Epithelial cell of esophagus (primary cell): ENCODE measurements around a stretch of chr21.

GRCh38 chr21:34333356-34333742 is 30.5 kb upstream of the KCNE2 start:
- RRBS: no CpG with 5 or more reads among the region's 6 CpGs

DNA sequence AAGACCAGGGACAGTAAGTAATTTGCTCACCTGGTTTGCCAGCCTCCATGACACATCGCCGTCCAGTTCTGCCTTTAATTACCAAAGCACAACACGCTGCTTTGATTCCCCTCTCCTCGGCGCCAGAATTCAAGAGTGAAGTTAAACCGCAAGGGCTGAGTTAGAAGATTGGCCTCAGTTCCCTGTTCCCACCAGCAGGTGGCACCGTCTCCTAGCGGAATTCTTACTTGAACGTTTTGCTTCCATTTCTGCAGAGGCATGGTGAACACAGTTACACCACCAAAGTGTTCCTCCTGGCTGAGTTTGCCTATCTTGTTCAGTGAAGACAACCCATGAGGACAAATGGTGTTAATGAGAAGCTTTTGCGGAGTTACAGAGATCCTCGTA is 2.0 kb upstream of the KCNE2 start:
- RRBS: no CpG with 5 or more reads among the region's 11 CpGs

DNA sequence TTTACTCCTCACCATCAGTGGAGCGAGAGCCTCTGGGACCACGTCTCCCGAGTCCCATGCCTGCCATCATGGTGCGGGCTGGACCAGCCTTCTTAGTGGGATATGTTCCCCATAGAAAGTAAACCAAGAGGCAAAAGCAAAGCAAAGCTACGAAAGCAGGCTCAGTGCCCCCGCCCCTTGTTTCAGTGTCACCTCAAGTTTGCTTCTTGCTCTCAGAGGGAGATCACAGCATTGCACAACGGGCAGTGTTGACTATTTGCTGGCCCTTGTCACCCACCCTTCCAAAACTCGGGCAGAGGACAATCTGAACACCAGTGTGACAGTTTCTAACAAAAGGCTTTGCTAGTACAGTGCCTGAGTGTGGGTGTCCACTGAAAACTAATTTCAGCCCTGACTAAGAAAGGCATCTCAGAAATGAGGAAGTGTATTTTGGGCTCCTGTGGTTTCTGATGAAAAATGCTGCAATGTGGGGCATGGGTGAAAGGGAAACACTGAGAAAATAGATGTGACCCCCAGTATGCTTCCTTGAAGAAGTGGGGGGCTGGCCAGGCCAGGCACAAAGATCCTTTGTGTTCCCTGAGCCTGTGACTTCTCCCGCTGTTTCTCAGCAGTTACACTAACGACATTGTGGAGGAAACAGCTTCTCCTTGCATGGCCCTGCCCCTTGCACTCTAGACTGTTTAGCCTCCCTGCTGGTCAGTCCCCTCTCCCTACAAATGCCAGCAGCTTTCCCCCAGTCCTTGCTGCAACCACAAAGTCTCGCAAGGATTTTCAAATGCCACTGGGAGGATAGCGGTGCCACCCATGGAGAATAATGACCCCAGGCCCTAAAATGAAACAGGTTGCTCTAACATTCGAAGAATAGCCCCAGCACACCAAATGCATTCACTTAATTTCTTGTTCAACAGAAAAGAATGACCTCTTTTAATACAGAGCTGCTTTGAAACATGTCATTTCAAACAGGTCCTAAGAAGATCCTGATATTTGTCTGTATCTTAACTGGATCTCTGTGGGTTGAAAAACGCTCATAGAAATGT is 33.3 kb upstream of the KCNE1 start:
- RRBS: no CpG with 5 or more reads among the region's 14 CpGs

GRCh38 chr21:34572148-34572481 is 42.8 kb downstream of the RCAN1 start:
- RRBS: no CpG with 5 or more reads among the region's 6 CpGs

DNA sequence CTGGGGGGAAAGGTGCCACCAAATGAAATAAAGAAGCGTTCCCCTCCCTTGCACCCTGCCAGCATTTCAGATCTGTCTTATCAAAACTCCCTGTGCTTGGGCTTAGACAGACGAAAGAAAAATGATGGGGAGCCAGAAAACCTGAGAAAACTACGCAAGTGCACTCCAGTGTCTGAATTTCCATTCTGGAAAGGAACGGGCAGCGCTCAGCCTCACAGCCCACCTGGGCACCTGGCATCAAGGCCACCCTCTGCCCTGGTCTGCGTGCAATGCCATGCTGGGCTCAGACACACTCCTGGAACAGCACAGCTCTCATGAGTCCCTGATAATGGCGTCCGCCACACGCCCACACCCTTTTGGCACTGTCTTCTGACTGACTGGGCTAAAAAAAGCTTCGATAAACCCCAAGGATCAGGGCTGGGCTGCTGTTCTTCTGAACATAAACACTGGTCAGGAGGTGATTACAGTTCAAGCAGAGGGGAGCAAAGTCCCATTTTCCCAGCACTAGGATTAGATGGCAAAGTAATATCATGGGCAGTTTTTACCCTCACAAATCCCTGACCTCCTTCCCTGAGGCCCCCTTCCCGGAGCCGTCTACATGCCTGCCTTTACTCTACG is 22.8 kb downstream of the RCAN1 start:
- RRBS: no CpG with 5 or more reads among the region's 13 CpGs

GRCh38 chr21:34790101-34790892 is 121.5 kb downstream of the CLIC6 start:
- RRBS: no CpG with 5 or more reads among the region's 10 CpGs

GRCh38 chr21:34790893-34791728 is 122.3 kb downstream of the CLIC6 start:
- RRBS: no CpG with 5 or more reads among the region's 7 CpGs

DNA sequence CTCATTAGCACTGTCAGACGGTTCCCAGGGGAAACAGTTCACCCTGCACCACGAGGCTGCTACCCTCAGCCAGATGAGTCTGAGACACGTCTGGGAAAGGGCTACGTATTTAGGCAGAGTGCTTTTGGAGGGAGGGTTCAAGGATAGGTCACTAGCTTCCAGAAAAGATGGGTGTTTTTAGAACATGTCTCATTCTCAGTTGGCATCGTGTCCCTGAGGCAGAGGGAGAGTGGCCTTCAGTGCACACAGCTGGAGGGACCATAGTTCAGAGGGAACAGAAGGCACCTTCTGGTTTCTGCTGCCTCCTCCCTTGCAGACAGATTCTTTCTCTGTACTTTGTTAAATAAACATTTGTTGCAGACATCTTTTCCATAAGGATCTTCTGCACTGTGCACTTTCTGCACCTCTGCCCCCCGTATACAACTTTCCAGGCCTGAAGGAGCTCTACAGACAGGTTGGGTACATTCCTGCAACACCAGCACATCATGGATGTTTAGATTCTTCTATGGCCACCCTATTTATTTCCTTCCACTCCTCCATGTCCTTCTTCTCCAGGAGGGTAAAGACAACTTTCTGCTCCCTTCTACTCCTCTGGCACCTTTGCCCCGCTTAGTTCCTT is 140.0 kb downstream of the CLIC6 start:
- RRBS: no CpG with 5 or more reads among the region's 7 CpGs

DNA sequence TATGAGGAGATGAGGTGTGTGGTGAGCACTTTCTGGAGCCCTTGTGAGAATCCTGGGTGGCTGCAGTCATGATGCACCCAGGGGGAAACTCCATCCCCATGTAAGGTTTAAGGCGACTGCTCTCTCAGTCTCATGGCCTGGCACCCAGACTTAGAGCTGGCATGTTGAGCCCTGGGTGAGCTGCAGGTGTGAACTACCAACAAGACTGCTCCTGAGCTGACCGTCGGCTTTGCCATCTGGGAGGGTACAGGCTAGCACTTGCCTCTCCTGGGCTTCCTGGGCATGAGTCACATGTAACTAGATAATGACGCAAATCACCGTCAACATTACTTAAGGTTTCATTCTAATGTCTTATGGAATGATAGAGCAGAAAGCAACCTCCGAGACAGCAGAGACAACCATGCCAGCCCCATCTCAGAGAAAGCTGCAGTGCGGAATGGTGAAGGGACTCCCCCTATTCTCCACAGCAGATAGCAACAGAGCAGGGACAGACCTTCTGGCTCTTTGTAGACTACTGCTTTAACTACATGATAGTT is 144.7 kb downstream of the CLIC6 start:
- RRBS: no CpG with 5 or more reads among the region's 7 CpGs

DNA sequence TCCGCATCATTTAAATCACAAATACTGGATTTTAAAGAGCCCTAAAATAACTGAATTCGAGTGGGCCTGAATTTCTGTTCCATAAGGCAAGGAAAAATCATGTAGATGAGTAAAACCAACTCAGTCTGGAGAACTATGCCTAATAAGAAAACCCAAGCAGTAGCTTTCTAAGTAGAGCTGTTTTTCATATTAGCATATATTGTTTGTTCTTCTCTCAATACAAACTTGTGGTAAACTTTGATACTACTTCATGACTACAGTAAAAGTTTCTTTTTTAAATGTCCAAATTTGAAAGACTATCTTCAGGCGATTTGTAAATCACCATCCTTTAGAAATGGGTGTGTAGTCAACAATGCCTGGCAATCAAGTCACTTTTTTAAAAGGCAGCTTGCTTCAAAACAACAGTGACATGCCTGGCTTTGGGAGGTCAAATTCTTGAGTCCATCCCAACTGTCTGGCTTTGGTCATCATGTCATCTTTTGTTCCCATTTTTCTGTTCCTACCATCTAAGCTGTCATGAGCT is 156.0 kb downstream of the CLIC6 start:
- RRBS: no CpG with 5 or more reads among the region's 3 CpGs

GRCh38 chr21:34844147-34844530 is 175.3 kb downstream of the CLIC6 start:
- RRBS: no CpG with 5 or more reads among the region's 8 CpGs

- RRBS: no CpG with 5 or more reads among the region's 8 CpGs
Measured at GRCh38 chr21:34868356-34868991, 180.6 kb downstream of the RUNX1 start.

GRCh38 chr21:34881493-34882423 is 167.3 kb downstream of the RUNX1 start:
- RRBS: no CpG with 5 or more reads among the region's 6 CpGs

GRCh38 chr21:34886633-34887566 is 162.2 kb downstream of the RUNX1 start:
- RRBS: 2% methylated on average over 13 of the region's 65 CpGs

DNA sequence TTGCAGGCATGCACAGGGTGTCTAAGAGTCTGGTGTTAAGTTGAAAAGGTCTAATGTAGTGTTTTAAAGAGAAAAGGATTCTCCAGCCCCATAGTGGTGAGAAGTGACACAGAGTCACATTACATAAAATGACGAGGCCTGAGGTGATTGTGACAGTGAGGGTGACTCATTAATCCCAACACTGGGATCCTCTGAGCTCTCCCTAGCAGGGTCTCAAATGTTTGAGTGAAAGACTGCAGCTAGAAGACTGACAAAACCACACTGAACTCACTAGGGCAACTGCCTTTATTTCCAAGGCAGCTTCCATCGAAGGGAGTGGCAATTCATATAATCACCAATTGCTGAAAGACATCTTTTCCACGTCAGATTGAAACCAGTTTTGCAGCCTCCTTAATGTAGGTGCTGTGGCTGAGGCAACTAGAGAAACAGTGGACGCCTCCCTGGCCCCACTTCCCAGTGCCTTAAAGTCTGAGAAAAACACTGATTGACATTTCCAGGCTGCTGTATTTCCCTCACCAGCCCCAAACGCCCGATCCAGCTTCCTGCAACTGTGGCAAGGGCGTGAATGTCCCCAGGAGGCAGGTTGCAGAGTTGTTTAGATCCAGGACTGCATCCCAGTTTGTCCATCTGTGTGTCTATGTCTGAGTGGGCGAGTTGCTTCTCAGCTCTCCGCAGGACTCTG is 81.4 kb downstream of the RUNX1 start:
- RRBS: no CpG with 5 or more reads among the region's 9 CpGs

DNA sequence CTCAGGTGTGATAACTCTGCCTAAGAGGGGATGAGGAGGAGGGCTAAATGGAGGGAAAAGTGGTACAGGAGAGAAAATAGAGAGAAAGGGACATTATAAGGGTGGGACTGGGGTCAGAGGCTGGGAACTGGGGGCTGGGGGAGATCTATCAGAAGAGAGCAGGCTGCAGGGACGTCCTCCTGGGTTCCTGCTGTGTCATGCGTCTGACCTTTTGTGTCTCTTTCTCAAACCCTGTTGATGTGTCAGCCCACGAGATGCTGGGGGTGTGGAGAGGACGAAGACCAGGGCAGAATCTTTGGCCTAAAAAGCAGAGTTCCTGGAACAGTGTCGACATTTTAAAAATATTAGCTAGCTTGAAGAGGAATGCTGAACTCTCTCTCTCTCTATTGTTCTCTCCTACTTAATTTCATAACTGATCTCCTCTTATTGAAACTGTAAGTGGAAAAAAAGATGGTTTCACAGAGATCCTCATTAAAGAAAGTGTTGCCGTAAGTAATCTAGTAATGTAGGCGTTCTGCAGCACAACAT is 52.8 kb downstream of the RUNX1 start:
- RRBS: no CpG with 5 or more reads among the region's 7 CpGs

DNA sequence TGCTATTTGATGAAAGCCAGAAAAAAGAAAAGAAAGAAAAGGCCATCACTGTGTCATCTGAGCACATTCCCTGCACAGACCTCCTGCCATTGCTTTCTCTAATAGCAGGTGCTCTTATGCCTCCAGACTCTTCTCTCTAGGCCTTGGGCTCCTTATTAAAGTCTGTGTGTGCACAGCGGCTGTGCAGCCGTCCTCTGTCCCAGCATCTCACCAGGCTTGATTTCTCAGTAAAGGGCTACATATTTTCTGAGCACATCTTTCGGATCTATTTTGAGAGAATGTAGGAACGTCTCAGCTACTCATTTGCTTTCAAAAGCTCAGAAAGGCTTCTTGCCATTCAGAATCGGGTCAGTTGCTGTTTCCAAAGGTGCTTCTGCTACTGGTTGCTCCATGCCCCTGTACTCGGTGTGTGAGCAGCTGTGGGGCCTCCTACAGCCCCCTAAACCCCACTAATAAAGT is 4.5 kb downstream of the RUNX1 start:
- RRBS: no CpG with 5 or more reads among the region's 6 CpGs

DNA sequence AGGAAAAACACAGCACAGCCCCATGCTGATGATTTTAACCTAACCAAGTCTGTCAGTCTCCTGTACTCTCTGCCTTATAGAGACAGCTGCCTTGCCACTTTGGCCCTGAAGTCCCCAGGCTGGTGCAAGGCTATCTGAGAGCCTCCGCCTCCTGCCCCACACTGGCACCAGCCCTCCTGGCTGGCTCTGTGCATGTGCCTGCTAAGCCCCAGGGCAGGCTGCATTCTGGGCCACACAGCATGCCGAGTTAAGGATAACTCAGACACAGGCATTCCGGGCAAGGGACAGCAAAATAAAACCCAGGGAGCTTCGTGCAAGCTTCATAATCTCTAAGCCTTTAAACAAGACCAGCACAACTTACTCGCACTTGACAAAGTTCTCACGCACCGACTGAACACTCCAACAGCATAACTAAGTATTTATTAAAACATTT is 871 bp downstream of the RUNX1 start:
- RRBS: no CpG with 5 or more reads among the region's 7 CpGs

GRCh38 chr21:35050129-35050401 is 963 bp upstream of the RUNX1 start:
- RRBS: no CpG with 5 or more reads among the region's 4 CpGs